Epithelial cell of prostate (primary cell): Measurements from ENCODE around the genes TGFB1I1, MYLK3 and C16orf87.

DNA sequence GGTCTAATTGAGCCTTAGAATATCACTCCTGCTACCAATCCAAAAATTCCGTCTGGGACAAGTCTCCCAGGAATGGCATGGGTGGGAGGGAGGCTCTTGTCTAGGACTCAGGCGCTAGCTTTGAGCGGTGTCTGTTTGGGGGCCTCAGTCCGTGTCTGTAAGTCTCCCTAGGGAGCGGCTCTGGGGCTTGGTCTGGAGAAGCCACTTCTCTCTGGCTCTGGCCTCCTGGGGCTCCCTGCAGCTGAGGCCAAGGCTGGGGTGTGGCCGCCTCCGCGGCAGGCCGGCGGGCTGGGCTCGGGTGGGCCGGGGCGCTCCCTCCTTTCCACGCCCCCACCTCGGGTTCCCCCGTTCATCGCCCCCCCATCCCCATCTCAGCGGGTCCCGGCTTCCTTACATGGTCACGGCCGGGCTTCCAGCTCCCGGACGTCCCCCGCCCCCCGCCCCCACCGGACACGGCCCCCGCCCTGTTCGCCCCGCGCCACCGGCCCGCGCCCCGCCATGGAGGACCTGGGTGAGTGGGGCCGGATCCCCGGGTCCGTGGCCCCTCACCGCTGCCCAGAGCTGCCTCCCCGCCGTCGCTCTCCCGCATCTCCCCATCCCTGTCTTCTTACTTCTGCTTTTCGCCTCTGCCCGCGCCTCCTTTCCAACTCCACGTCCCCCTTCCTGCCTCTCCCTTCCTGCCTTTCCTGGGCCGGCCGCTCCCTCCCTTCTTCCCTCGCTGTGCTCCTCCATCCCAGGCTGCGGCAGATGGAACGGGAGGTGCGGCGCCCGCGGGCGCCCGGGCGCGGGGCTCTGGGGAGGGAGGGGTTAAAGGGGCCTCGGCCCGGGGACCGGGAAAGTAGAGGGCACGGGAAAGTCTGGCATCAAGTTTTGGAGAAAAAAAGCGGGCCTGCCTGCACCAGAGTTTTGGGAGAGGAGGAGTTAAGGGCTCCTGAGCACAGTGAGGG, at the start of gene TGFB1I1:
Gene TGFB1I1 (plus strand): TSS at position 462 of the 947 bp plus-strand sequence.
- RRBS = 2% methylated on average over 29 of the region's 65 CpGs

GRCh38 chr16:31477032-31477258, 5.0 kb downstream of the TGFB1I1 start:
- RRBS = no CpG with 5 or more reads among the region's 21 CpGs

DNA sequence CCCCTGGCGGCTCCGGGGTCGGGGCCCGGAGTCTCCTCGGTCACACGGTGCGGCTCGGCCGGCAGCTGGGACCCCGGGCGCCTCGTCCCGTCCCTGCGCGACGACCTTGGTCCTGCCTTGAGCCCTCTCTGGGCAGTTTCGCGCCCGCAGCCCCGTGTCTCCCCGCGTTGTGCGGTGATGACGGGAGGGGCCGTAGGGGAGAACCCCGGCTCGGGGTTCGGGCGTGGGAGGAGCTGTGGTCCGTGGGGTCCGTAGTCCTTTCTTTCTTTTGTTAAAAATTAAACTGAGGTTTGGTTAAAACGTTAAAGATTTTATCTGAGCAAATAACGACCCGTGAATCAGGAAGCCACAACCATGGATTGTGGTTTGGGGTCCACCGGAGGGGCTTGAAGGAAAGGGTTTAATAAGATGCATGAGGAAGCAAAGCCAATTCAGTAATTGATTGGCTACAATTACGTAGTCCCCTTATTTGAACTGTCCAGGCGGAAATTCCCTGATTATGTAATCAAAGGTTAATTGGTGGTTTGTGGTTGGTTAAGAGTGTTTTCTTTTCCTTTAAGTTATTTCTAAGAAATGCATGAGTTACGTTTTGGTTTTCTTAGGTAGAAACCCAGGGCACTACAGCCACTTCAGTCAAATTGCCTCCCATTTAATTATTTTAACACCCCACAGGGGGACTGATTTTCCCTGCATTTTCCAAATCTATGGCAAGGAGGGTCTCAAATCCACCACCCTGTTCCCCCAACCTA, 12.1 kb upstream of the KRBOX5 start:
- RRBS = no CpG with 5 or more reads among the region's 38 CpGs

DNA sequence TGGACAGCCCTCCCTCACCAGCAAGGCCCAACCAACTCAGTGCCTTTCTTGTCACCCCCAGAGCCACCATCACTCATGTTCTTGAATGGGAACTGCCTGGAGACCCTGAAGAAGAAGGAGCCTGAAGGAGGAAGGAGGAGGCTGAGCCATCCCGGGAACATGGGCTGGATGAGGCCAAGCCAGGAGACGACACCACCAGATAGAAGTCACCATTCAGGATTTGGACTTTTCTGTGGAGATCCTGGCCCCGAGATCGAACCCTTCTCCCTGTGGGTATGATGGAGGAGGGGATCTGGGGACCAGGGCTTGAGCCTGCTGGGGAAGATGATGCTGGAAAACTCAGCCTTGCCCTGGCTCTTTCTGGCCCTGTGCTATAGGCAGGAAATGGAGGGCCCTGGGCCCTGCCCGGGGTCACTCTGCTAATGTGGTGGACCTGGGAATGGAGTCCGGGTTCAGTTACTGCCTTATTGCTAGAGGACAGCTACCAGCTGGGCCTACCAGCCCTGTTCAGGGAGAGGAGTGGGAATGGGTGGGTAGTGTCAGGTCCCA, 9.9 kb upstream of the KRBOX5 start:
- RRBS = no CpG with 5 or more reads among the region's 6 CpGs

DNA sequence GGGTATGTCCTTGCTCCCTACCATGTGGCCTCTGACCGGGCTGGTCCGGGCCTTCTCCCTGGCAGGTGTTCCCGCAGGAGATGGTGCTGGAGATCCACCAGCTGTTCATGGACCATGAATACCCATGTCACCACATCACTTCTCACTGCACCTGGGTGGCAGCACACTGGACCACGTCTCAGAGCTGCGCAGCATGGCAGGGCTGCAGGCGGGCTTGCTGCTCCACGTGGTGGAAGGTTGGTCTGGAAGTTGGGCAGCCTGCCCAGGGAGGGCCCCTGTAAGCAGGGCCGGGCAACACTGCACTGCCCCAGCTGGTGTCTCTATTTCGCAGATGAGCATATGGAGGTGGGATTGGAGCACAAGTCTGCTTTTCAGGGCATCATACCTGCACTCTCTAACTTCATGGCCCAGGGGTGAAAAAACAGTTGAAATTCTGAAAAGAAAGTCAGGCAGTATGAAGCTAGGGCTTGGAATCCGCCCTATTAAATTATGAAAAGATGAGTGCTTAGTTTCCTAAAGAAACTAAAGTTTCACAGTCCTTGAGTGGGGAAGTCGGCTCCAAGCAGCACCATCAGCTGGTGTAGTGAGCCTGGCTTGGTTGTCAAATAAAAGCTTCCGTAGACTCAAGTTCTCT, 8.8 kb upstream of the KRBOX5 start:
- RRBS = no CpG with 5 or more reads among the region's 12 CpGs

- RRBS = no CpG with 5 or more reads among the region's 7 CpGs
Measured at GRCh38 chr16:31873393-31873687, 267 bp upstream of the ZNF267 start.

DNA sequence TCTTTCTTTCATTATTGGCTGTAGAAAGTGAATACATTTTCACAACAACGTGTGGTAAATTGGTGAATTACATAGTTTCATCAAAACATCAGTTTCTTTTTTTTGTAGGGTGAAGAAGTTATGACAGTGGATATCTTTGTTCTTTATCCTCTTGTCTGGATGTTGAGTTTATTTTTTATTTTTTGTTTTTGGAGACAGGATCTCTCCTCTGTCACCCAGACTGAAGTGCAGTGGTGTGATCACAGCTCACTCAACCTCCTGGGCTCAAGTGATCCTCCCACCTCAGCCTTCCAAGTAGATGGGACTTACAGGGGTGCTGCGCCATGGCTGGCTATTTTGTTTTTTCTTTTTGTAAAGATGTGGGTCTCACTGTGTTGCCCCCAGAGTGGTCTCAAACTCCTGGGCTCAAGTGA, 2.4 kb downstream of the ZNF267 start:
- RRBS = no CpG with 5 or more reads among the region's 2 CpGs

- RRBS = no CpG with 5 or more reads among the region's 1 CpG
Measured at GRCh38 chr16:31895585-31895834, 21.9 kb downstream of the ZNF267 start.

GRCh38 chr16:34956056-34956404, 1496.6 kb downstream of the TP53TG3F start:
- RRBS = no CpG with 5 or more reads among the region's 20 CpGs

- RRBS = no CpG with 5 or more reads among the region's 6 CpGs
Measured at GRCh38 chr16:46629184-46629725, 8.1 kb upstream of the SHCBP1 start.

DNA sequence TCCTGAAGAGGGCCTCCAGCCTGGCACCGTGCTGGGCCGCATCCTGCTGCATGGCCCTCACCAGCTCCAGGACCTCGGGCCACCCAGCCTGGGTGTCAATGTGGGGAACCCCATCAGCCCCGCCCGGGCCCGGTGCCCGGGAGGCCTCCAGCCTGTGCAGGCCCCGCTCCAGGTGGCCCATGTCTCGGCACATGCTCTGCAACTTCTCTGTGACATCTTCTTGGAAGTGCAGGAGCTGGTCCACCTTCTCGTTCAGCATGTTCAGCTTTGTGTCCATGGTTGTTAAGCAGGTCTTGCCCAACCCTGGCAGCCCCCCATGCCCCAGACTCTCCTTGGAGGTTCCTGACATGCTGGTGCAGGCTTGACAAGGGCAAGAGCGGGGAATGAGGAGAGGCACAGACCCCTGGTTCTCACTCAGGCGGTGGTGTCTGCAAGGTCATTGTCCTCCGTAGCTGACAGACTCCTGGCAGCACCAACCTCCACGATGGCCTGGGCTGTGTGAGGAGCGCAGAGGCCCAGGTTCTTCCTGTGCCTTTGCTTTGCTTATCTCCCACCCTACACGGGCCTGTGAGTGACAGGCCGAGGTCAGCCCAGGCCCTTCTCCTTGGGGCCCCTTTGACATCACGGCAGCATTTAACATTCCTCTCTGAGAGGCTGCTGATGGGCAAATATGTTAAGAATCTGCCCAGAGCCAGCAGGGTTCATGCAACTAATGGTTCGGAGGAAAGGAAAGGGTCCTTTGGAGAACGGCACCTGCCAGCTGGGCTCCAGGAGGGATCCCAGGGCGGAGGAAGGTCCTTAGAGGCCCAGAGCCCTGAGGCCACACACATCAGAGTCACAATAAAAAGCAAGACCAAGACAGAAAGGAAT, at the start of gene MYLK3:
Gene MYLK3 (minus strand): TSS at position 500 of the 870 bp plus-strand sequence.
- RRBS = no CpG with 5 or more reads among the region's 21 CpGs

DNA sequence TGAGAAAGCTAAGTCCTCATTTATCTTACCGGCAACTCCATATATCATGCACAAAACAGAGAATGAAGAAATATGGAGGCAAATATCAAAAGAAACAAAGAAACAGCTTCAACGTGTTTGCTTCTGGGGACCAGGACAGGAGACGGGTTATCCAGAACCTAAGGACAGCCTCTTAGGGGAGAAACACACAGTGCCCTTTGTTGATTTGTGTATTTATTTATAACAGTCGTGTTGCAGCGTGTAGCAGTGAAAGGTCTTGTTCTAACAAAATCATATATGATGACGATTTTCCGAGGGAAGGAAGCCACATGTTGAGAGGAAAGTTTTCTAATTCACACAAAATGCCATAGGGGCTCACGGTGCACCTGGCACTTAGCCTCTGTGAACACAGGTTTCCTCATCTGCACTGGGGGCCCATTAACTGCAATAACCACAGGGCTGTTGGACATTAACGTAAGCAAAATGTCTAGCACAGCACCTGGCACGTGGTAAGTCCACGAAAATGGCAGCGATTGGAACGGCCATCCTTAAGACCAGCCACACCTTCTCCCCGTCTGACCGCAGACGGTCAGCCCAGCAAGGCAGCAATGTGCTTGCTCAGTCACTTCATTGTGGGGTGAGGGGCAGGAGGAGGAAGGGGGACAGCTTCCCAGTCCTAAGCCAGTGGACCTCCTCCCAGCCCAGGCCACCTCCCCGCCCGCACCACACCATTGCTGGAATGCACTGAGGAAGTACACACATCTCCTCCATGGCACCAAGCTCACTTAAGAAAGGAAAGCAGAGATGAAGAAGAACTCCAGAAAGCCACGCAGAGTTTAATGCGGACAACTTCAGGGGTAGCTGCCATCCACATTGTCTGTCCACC, 8.4 kb upstream of the MYLK3 start:
- RRBS = no CpG with 5 or more reads among the region's 20 CpGs

DNA sequence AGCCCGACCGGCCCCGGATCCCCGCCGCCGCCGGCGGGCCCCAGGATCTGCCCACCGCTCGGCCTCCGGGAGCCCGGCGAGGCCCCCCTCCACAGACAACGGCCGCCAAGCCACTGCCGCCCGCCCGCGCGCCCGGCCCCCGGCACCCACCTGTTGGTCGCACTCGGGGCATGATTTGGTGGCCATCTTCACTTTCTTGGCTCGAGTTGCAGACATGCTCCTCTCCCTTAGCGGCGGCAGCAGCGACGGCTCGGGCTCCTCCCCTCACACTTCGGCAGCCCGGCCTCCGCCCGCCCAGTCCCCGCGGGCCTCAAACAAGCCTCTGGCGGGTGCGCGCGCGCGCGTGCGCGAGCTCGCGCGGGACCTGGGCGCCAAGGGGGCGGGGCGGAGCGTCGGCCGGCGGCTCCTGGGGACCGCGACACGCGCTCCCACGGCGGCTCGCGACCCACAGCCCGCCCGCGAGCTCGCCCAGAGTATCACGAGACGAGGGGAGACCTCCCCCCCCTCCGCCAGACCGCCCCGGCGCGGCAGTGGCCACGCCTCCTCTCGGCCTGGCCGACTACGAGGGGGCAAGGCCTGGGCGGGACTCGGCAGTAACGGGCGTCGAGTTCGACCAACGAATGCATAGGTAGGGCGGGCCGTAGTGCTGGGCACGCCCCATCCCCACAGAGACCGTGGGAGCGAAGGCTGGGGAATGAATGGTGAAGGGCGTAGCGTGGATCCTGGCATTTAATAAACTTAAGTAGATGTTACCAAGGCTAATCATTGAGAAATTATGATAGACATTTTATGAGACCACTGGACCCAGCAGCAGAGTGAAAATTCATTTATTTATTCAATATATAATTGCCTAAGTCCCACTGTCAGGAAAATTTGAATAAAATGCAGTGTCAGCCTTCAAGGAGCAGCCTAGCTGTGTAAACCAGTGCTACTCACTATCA, at the start of gene C16orf87:
Gene C16orf87 (minus strand): TSS at position 247 of the 941 bp plus-strand sequence.
- RRBS = under 1% methylated on average over 15 of the region's 92 CpGs

GRCh38 chr16:46895479-46896391, 11.6 kb downstream of the GPT2 start:
- RRBS = 42% methylated on average over 3 of the region's 7 CpGs

DNA sequence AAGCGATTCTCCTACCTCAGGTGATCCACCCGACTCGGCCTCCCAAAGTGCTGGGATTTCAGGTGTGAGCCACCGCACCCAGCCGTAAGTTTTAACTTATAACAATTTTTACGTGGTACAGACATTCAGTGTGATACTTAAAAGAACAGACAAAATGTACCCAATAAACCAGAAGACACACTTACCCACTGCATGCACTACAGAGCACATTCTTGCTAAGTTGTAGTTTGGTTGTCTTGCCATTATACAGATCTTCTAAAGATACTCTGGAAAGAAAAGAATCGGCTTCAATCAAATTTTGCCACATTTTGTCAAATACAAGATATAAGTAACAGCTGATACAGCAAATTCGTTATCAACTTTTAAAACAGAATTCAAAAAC, 5.6 kb downstream of the DNAJA2 start:
- RRBS = no CpG with 5 or more reads among the region's 8 CpGs

DNA sequence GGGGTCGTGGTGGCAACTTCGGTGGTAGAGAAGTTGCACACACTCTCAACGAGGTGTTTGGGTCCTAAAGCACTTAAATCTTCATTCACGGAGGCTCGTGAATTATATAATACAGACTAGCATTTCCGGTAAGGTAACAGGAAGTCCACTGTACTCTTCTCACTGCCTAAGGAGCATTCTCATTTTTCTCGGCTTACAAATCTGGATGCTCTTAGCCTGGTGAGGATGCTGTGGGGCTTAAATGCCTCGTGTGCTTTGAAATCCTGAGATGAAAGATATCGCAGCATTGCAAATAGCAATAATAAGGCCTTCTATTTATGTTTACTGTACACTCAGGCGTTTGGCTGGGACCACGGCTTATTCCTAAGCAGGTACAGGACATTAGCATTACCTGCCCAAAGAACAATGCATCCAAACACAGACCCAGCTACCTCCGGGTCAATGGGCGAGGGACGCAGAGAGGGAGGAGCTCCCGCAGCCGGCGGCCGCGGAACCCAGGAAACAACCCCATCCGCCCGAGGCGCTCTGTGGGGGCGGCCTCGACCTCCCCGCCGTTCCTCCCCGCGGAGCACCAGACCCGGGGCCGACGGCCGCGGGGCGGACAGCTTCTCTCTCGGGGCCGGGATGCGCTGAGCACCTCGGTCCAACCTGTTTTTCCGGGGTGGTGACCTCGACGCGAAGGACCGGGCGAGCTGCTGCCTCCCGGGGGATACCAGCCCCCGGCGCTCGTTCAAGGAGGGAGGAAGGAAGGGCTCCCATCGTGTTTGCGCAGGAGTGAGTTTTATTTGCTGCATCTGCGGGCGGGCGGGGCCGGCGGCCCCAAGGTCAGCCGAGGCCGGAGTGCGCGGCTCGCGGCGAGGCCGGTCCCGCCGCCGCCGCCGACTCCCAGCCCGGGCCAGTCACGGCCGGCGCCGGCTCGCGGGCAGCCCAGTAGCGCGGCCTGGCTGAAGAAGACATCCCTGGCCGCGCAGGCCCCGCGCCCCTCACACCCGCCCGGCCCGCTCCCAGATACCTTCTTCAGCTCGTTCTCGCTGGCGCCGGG, 670 bp downstream of the DNAJA2 start:
- RRBS = 1% methylated on average over 40 of the region's 88 CpGs

GRCh38 chr16:47058585-47058987, 85.1 kb upstream of the DNAJA2 start:
- RRBS = no CpG with 5 or more reads among the region's 6 CpGs

GRCh38 chr16:47172845-47173261, 29.1 kb upstream of the NETO2 start:
- RRBS = no CpG with 5 or more reads among the region's 1 CpG

GRCh38 chr16:47460236-47460662, 614 bp downstream of the ITFG1 start:
- RRBS = no CpG with 5 or more reads among the region's 6 CpGs

GRCh38 chr16:47463777-47464581, 2.8 kb downstream of the PHKB start:
- RRBS = no CpG with 5 or more reads among the region's 10 CpGs